Paraaortic lymph node (tissue), 1 donor: ENCODE results near the genes LCLAT1 and XDH.

DNA sequence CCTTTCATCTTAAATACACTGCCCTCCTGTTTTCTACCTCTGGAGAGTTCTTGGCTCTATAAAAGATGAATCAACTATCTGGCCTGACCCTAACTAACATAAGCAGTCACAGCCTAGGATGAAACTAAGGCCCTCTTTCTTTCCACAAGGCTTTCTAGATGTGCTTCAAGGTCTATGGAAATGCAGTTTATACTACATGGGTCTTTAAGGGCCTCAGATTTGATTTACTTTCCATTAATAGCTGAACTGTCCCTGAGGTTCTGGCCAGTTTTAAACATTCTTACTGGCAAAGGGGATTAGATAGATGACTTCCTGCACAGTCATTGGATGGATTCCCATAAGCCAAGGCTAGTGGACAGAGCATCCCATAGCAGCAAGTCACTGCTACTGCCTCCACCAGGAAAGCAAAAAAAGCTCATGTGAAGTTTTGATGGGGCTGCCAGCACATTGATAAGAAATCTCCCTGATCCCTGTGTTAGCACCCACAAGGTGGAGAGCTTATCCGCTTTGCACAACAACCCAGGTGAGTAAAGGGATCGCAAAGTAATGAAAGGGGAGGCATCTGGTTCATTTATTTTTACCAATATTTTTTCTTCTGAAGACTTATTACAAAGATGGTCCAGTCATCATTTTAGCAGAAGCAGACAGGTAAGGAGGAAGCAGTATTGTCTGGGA, 38.0 kb upstream of the LCLAT1 start:
- PRO-cap: no peak

- PRO-cap: no peak
These were observed 25.5 kb upstream of the LCLAT1 start for GRCh38 chr2:30421431-30422015.

DNA sequence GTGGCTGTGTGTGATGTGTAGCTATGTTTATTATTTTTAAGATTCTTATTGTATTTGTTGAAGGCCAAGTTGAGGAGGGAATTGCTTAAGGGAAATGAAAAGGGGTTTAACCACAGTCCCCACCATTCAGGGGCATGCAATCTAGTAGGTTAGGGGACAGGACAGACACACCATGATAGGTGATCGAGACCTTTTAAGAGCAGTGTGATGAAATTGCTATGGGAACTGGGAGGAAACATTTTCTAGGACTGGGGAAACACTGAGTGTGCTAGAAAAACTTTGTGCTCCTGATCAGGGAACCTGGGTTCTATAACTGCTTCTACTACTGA, 535 bp upstream of the LCLAT1 start:
- PRO-cap: no peak

DNA sequence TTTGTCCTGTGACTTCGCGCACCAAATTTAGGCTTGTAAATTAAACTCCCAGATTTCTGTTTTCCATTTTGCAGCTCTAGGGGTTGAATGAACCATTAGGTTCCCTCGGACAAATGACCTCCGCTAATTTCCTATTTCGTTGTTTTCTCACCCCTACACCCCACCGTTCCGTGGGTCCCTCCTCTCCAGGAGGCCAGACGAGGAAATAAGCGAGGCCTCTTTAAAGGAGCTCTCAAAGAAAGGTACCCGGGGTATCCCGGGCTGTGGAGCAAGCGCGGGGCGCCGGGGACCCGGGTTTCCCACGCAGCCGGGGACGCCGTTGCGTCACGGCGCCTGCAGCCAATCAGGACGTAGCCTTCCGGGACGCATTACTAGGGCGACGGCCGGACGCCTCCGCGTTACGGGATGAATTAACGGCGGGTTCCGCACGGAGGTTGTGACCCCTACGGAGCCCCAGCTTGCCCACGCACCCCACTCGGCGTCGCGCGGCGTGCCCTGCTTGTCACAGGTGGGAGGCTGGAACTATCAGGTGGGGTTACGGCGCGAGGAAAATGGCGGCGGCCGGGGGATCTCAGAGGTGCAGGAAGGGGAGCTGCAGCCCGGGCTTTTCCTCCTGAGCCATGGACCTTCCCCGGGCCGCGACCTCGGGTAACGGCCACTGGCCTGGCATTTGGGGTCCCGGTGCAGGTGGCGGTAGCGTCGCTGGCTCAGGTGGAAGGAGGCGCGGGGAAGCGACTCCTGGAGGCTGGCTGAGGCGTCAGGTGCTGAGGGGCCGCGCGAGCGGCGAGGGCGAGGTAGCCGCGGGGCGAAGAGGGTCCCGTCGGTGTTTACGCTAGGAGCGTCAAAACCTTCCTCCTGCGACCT, at the start of gene LCLAT1:
LCLAT1 (plus strand) TSS at position 371 of the 864 bp plus-strand sequence.
- PRO-cap: bidirectional peak, plus-strand start at position 398 of the sequence, minus-strand start at position 315 of the sequence

DNA sequence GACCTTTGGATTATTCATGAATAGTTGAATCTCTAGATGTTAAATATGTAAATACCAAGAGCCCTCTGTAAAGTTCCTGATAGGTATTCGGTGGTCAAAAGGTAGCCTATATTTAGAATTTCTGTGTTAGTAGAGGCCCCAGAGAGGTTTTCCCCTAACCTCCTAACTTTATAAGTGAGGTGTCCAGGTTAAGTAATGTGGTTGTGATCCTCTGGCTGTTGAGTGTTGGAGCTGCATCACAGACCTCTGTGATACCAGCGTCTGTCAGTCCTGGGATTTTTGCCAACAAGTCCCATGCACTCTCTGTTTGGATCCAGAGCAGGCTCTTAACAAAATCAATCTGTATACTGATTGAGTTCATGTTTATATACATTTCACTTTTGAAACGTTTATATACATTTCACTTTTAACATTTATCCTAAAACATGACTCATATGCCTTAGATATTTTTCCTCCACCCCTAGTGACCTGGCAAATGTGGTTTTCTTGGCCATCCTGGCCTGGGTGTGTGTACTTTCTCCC, 67.5 kb downstream of the LCLAT1 start:
- PRO-cap: no peak

GRCh38 chr2:30661129-30661524, 146.1 kb downstream of the CAPN13 start:
- PRO-cap: no peak

- PRO-cap: no peak
These were observed 112.6 kb downstream of the CAPN13 start for GRCh38 chr2:30694461-30695227.

GRCh38 chr2:30823244-30824008, 16.2 kb upstream of the CAPN13 start:
- PRO-cap: no peak

- PRO-cap: unidirectional peak, plus-strand start at chr2:31174559
These were observed 36.2 kb upstream of the GALNT14 start for GRCh38 chr2:31174453-31174775.

GRCh38 chr2:31231494-31231866, 2.5 kb upstream of the EHD3 start:
- PRO-cap: no peak

- PRO-cap: bidirectional peak, plus-strand start at chr2:31318871, minus-strand start at chr2:31318740
These were observed 84.5 kb downstream of the EHD3 start for GRCh38 chr2:31318122-31319255.

- PRO-cap: no peak
These were observed at the start of gene XDH for GRCh38 chr2:31414060-31415317. Gene XDH (minus strand): TSS chr2:31414742.

- PRO-cap: no peak
These were observed 95.0 kb upstream of the SRD5A2 start for GRCh38 chr2:31675726-31676145.

- PRO-cap: no peak
These were observed 164.1 kb downstream of the MEMO1 start for GRCh38 chr2:31846602-31847152.

GRCh38 chr2:31904522-31904889, 106.3 kb downstream of the MEMO1 start:
- PRO-cap: no peak

DNA sequence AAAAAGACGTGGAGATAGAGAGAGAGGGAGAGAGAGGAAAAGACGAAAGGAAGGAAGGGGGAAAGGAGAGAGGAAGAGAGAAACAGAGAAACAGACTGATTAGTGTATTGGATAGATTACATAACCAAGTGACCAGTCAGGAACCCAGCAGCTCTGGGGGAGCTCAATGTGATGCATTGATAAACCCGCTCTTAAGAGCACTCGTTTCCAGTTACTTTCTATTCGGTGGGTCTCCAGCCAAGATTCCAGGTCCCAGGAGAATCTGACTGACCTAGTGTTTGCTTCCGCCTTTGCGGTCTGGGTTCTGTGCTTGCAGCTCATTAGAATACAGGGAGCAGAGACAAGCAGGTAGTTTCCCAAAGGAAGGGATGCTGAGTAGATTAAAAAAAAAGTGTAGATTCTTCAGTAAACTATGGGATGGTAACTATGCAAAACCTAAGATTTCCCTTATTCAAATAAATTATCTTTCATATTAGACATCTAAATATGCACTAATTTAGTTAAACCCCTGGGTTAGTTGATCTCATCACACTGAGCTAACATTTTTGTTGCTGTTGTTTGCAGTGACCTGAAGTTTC, 866 bp upstream of the SPAST start:
- PRO-cap: no peak

DNA sequence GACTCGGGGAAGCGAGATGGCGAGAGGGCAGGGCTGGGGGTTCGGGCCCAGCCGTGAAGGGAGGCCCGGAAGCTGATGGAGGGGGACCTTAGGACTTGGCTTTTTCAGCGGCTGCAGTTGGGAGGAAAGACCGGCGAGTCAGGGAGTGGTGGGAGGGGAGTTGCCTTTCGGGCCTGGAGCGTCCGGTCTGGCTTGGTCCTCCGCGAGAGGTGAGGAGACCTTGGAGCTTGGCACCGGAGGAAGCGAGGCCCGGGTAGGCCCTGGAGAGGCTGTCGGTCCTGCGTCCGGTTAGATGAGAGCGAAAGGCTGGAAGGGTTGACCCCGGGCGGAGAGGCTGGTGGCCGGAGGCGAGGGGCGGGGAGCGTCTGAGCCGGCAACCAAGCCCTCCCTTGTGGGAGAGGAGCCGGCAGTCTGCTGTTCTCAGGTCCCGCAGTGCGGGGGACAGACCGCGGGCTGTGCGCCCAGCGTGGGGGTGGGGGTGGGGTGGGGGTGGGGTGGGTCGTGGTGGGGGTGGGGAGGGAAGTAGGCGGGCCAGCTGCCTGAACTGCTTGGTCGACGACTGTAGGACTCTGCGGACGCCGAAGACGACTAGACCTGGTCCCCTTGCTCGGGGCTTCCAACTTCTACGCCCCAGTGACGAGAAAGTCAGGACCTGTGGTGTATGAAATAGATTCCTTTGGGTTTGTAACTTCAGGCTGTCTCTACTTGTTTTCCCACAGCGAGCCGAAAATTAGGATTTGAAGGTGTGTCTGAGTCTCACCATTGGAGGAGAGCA, 923 bp downstream of the BIRC6 start:
- PRO-cap: bidirectional peak, plus-strand start at position 564 of the sequence, minus-strand start at position 433 of the sequence

DNA sequence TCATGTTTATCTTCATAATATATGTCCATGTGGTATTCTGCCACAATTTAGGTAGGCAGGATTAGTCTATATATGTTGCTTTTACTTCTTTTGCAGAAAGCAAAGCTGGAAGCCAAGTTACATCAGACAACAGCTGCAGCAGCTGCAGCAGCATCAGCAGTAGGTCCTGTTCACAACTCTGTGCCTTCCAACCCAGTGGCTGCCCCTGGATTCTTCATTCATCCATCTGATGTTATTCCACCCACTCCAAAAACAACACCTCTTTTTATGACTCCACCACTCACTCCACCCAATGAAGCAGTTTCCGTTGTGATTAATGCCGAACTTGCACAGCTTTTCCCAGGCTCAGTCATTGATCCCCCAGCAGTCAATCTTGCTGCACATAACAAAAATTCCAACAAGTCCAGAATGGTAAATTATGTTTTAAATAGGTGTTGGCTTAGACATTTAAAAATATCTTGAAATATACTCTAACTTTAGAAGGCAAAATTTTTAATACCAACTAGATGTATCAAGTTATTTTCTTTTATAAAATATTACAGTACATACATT, 107.7 kb downstream of the BIRC6 start:
- PRO-cap: no peak

DNA sequence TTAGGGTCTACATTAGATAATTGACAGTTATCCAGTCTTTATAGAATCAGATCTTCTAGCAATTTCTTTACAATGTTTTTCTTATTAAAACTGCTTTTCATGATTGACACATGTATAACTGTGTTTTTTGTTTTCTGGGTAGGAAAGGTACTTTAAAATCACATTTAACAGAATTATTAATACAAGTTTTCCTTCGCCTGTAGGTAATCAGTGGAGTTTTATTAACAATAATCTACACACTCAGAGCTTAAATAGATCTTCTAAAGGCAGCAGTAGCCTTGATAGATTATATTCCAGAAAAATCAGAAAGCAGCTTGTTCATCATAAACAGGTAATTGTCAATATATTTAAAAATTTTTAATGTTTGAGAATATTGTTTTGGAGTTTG, 116.1 kb downstream of the BIRC6 start:
- PRO-cap: no peak

GRCh38 chr2:32756377-32756635, 128.5 kb downstream of the TTC27 start:
- PRO-cap: no peak